ENCODE data around the gene FAM3B.

GRCh38 chr21:39208904-39209293, 25.6 kb upstream of the PSMG1 start:
- RRBS = no CpG with 5 or more reads among the region's 1 CpG

GRCh38 chr21:39377258-39378037, 2.7 kb upstream of the GET1 start:
- RRBS = no CpG with 5 or more reads among the region's 9 CpGs

DNA sequence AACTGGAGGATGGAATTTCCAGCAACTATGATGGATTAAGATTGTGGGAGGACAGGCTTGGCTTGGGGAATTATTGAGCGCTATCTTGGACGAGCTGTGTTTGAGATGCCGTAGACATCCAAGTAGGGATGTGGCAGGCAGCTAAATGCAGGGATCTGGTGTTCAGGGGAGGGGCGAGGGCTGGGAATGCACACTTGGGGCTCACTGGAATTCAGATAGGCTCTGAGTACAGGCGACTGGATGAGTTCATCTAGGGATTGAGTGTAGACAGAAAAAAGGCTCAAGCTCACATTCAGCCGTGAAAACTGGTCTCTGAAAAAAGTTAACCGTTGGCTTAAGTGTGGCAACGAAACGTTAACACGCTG, 798 bp downstream of the LCA5L start:
- RRBS = no CpG with 5 or more reads among the region's 10 CpGs

DNA sequence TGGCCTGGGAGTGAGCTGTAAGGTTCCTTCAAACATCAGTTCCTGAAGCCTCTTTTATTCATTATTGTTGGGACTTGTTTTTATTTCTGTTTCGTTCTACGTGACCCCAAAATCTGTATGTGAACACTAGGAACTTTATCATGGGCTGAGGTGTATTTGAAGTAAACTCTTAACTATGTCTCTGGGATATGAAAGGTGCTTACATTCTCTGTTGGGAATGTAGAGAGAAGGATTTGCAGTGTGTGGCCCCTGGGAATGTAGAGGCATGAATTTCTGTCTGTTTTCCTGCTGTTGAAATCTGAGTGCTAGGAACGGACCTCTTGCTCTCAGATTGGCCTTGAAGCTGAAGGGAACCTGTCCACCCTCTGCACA, 58.8 kb downstream of the B3GALT5 start:
- RRBS = no CpG with 5 or more reads among the region's 3 CpGs

DNA sequence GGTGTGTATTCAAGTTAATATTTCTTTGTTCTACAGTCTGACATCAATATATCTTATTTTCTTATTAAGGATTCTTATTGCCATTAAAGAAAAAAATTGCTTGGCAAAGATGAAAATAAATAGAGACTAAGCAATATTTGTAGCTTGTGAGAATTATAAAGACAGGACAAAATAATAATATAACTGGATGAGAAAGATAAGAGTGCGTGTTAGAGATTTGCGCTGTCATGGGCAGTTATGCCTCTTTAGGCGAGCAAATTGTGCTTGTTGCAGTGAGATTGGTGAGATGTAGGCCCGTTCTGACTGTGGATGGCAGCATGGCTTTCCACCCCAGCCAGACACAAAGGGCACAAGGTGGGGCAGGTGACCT, 58.5 kb upstream of the IGSF5 start:
- RRBS = no CpG with 5 or more reads among the region's 4 CpGs

GRCh38 chr21:41113018-41113897, 54.7 kb upstream of the BACE2 start:
- RRBS = 0% methylated on average over 1 of the region's 16 CpGs

DNA sequence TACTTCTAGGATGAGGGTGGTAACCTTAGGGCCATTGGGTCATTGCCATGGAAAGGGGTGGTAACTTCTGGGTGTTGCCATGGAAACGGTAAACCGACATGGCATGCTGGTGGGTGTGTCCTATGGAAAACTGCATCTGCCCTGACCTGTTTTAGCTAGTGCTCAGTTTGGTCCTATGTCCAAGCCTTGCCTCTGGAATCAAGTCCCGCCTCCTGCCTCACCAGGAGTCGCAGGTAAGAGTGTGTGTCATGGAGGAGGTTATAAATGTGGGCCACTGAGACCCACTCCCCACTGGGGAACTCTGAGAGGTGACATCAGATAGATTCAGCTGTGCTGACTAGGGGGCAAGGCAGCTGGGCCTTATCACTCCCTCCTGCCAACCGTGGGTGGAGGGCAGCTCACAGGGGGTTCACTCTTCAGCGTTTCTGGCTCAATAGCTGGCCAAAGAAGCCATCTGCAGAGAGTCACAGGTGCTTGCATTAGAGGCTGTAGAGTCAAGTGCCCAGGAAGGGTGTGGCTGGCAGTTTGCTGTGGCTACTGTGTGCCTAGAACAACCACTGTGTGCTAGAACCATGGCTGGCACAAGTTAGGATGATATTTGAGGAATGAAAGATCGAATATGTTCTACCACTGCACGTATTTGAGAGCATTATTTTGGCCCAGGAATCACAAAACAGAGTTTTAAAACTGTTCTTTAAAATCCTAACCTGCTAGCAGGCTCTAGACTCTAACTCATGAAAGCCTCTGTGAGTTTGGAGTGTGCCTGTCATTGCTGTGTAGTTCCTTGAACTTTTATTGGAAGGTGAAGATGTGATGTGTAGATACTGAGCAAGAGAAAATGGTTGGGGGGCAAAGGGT, 19.1 kb downstream of the BACE2 start:
- RRBS = no CpG with 5 or more reads among the region's 8 CpGs

DNA sequence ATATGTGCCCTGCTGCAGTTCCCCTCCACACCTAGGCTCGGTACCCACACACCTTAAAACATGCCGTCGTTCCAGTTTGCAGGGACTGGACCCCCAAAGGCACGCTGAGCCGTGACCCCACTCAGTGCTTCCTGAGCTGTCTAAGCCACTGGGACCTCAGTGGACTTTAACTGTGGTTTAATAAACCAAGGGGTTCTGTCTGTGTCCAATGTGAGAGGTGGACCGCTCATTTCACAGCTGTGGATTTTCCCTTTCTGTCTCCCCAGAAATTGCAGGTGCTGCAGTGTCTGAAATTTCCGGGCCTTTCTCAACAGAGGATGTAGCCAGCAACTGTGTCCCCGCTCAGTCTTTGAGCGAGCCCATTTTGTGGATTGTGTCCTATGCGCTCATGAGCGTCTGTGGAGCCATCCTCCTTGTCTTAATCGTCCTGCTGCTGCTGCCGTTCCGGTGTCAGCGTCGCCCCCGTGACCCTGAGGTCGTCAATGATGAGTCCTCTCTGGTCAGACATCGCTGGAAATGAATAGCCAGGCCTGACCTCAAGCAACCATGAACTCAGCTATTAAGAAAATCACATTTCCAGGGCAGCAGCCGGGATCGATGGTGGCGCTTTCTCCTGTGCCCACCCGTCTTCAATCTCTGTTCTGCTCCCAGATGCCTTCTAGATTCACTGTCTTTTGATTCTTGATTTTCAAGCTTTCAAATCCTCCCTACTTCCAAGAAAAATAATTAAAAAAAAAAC, 41.3 kb upstream of the FAM3B start:
- RRBS = no CpG with 5 or more reads among the region's 23 CpGs

- RRBS = no CpG with 5 or more reads among the region's 15 CpGs
Observed at GRCh38 chr21:41280272-41280813, 36.3 kb upstream of the FAM3B start.

DNA sequence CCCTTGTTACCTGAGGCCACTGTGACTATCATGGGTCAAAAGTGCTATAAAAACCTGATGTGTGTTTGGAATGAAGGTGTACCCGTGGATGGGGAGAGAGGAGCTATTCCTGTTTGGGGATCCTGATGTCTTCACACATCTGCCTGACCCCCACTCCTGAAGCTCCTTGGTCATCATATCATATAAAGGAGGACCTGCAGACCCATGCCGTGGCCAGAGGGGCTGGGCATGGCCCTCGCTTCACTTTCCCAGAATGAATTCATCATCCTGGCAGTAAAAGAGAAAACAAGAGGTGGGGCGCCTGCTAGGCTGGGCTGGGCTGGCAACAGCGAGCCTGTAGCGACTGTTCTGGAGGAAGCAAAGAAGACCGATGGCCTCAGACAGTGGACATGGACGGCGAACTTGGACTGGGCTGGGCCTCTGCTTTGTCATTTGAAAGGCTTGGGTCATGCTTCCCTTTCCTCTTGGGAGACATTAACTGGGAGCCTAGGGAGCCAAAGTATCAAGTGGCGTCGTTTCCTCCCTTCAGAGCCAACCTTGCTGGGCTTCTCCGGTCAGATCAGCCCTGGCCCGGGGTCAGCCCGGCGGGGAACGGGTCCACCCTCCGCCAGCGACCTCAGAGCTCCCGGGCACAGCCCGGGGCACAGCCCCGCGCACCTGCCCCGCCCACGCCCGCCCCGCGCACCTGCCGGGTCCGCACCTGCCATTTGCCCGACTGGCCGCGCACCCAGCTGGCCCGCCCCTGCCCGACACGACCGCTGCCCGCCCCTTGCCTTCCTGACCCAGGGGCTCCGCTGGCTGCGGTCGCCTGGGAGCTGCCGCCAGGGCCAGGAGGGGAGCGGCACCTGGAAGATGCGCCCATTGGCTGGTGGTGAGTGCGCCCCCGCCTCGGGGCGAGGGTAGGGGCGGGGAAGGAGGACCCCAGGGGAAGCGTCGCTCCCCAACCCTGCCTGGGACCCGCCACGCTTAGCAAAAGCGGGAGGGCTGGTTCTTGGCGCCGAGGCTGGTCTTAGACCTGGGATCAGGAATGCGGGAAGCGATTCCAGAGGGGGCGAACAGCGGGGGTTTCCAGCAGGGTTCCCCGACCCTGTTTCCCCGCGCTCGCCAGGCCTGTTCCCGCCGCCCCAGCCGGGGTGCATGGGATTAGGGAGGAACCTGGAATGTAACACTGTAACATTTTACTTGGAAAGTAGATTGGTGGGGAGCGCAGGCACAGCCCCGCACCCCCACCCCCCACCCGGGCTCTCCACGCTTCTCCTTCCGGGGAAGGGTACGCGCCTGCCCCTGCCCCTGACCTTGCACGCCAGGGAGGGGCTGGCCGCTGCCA, at the start of gene FAM3B:
TSS of gene FAM3B (plus strand) at position 774 of the 1,327 bp plus-strand sequence.
- RRBS = 6% methylated on average over 19 of the region's 75 CpGs

- RRBS = no CpG with 5 or more reads among the region's 5 CpGs
Observed at GRCh38 chr21:41499808-41500159, 8.2 kb downstream of the TMPRSS2 start.

DNA sequence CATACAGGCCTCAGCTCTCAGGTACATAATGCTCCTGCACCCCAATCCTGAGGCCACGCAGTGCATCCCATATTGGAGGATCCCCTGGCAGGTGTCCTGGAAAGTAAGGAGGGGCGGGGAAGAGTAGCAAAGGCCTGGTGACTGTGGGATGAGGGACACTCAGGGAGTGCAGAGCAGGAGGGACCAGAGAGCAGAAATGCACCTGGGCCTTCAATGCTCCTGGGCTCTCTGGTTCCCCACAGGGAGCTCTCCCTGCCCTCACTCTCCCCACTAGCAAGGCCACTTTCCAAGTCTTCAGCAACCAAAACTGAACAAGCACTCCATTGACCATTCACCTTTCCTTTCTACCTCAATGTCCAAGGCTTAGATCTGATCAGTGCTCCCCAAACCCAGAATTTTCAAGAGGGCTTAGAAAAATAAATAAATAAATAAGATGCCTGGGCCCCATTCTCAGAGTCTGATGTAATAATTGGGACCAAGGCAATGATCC, 3.1 kb downstream of the TMPRSS2 start:
- RRBS = no CpG with 5 or more reads among the region's 2 CpGs

GRCh38 chr21:41526695-41527231, 18.8 kb upstream of the TMPRSS2 start:
- RRBS = no CpG with 5 or more reads among the region's 10 CpGs

DNA sequence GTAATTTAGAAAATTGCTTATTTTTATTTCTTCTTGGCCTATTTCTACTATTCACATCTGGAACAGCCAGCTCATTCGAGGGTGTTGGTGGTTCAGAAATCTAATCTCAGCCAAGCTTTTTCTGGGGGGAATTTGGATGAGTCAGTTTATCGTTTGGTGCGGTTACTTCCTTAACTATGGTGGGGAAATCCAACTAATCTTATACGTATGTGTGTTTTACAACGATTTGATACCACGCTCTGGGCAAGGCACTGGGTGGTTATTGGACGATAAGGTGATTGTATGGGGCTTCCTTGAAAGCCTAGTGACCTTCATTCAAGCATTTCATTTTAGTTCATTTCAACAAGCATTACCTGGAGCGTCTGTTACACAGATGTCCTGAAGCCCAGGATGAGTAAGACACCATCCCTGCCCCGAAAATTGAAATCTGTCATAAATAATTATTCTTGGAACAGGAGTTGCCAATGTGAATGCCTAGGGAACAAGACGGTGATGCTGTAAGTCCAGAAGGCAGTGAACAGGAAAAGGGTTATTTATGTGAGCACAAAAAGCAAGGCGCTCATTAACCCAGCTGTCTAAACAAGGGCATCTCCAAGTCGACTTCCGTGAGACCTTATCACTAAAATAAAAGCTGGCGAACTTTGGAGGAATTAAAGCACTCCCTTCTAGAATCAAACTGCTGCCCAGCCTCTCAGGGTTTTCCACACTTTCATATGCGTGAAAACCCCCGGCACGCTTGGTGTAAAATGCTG, 52.2 kb upstream of the TMPRSS2 start:
- RRBS = 89% methylated on average over 2 of the region's 17 CpGs

DNA sequence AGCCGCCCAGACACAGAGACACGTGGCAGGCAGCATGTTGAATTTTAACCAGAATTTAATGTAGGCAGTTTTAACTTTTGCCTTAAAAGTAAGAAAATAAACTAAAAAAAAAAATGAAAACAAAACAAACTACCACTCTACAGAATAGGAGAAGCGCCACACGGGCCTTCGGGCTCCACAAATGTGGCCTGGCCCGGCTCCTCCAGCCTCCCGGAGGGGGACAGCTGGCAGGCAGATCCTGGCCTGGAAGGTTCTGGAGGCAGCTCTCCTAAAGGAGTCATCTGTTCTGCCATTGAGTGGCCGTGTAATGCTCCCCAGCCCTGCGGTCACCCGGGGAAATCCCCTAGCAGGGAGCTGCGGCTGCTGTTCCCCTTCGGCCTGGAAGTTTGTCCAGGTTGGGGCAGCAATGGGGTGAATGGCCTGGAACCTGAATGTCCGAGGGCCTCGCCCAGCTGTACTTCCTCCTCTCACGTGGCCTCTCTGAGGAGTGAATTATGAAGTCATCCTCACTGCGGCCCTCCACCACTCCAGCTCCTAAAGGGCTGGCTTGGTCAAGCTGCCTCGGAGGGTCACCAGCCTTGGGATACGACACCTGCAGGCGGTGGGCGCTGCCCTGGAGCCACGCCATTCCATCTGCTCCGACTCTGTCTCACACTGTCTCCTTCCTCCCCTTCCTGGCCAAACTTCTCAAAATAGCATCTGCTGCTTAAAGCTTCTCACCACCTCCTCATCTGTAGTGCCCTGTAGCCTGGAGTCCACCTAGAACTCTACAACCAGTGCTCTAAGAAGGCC, 54.2 kb upstream of the TMPRSS2 start:
- RRBS = 6% methylated on average over 4 of the region's 22 CpGs

DNA sequence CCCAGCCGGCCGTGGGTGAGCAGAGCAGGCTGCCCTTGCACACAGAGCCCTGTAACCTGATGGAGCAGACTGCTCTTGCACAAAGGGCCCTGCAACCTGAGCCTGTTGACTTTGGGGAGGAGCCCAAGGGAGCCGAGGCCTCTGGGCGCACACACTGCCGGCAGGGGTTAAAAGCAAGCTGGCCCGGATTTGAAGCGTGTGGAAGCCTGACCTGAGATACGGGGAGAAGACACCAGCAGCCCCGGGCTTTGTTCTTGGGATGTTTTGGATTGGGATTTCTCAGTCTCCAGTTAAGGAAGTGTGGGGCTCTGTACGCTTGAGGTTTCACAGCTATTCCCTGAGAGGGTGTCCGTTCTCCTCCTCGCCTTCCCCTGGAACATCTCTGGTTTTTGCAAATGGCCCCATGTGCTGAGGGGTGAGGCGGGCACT, 97.7 kb upstream of the TMPRSS2 start:
- RRBS = 69% methylated on average over 4 of the region's 13 CpGs

DNA sequence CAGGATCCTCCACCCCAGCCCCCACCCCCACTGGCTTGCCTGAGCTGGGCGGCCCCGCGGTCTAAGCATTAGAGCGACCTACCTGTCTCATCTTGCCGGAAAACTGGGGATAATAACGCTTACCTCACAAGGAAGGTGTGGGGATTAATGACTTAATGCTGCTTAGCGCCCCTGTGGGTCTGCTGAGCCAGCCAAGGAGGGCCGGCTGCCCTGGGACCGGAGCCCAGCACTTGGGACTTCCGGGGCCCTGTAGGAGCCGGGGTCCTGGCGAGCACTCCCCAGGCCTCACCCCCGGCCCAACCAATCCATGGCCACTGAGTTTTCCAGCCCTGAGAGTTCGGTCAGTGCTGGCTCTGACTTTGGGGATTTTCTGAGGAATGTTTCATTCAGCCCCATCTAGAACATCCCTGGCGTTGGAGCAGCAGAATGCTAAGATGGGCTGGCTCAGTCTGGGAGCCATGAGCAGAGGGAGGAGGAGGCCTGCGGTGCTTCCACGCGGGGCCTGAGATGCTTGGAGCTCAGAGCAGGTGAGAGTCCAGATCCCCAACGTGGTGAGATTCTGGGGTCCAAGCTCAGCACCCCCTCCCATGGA, 98.0 kb downstream of the RIPK4 start:
- RRBS = 67% methylated on average over 2 of the region's 19 CpGs

- RRBS = 75% methylated on average over 8 of the region's 20 CpGs
Observed at GRCh38 chr21:41713785-41714406, 53.0 kb downstream of the RIPK4 start.

DNA sequence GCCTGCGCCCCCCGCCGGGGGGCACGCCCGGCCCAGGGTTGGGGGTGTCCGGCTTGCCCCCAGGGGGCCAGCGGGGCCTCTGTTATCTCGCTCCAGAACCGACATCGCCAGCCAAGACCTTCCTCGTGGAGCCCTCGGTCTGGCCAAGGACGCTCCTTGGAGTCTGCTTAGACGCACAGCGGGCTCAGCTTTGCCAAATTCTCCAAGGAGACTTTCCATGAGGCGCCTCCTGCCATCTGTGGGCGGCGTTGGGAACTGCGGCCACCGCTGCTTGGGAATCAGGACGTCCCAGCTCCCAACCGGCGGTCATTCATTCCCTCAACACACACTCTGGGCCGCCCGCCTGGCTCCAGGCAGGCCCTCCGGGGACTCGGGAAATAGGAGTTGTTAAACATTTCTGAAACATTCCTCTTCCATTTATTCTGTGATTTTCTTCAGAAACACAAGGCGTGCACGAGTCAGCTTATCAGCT, 11.4 kb upstream of the RIPK4 start:
- RRBS = 3% methylated on average over 5 of the region's 29 CpGs

DNA sequence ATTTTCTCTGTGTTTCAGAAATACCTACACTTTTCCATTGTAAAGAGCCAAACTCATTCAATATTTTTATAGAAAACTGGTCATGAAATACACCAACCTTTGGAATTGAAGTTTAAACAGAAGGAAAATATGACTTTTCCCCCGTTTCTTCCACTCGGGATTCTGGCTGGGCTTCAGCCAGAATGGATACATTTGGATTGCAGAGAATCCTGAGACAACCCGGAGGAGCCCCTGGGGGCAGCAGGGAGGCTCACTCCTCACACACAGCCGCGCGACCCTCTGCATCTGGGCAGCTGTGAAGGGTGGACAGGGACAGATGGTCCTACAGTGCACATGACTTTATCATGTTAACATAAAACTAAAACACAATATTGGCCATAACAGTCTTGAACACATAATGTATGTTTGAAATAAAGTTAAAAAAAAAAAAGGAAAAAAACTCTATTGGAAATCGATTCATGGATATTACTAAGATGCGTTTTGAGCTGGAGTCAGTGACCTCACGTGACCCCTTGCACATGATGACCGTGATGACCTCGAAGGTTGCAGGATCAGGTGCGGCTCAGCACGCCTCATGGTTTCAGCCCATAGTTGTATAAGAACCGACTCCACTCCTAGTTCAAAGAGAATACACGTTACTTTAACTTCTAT, 33.4 kb upstream of the RIPK4 start:
- RRBS = no CpG with 5 or more reads among the region's 15 CpGs

All from foreskin fibroblast (primary cell).